Keratinocyte (primary cell): ENCODE data around the genes FOXI1 and RANBP17.

DNA sequence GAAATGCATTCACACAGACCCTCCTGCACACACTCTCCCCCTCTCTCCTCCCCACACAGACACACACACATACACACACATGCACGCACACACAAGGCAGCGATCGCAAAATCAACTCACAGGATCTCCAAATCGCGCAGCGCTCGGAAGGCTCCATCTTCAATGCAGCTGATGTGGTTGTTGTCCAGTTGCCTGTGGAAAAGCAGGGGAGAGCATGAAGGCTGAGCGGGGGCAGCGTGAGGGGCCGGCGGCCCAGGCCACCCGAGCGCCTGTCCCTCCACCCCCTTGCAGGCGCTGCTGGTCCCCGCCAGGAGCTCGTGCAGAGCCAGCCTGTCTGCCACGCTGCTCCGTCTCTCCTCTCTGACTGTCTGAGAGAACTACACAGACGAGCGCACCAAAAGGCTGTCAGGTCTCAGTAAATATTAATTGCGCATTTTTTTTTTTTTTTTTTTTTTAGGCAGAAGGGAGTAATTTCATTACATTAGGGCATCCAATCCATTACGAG is 265.3 kb upstream of the PANK3 start:
CAGE:
- cytosol, long polyA minus RNA, result no peak
- cytosol, long polyA plus RNA, result no peak
- long polyA plus RNA, result no peak
- nucleus, long polyA minus RNA, result no peak
- nucleus, long polyA plus RNA, result no peak

DNA sequence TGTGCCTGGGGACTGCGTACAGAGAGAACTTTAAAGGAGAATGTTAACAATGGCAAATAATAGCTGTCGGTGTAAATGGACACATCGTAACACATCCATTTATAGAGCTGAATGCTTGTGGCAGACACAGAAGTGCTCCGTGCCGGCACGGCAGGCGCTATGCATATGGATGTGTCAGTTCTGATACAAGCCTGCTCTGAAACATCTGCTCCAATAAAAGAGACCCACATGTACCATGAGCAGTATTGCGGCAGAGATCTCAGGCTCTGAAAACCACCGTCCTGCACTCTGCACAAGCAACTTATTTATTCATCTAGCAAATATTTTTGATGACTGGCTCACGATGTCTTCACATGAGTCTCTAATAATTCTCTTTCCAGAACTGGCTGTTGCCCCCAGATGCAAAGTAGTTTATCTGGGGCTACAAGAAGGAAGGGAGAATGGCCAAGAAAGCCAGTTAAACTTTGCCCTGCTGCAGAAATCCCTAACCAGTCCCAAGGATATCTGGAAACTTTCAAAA is 290.8 kb upstream of the PANK3 start:
CAGE:
- cytosol, long polyA minus RNA, result no peak
- cytosol, long polyA plus RNA, result no peak
- long polyA plus RNA, result no peak
- nucleus, long polyA minus RNA, result no peak
- nucleus, long polyA plus RNA, result no peak

GRCh38 chr5:169300373-169300663 is 621 bp downstream of the SLIT3 start:
CAGE:
- cytosol, long polyA minus RNA, result no peak
- cytosol, long polyA plus RNA, result no peak
- long polyA plus RNA, result no peak
- nucleus, long polyA minus RNA, result no peak
- nucleus, long polyA plus RNA, result no peak

GRCh38 chr5:169970865-169971540 is 9.3 kb downstream of the INSYN2B start:
CAGE:
- cytosol, long polyA minus RNA, result no peak
- cytosol, long polyA plus RNA, result no peak
- long polyA plus RNA, result no peak
- nucleus, long polyA minus RNA, result no peak
- nucleus, long polyA plus RNA, result no peak

CAGE:
- cytosol, long polyA minus RNA, result no peak
- cytosol, long polyA plus RNA, result no peak
- long polyA plus RNA, result no peak
- nucleus, long polyA minus RNA, result no peak
- nucleus, long polyA plus RNA, result no peak
These were observed 16.3 kb upstream of the FOXI1 start for GRCh38 chr5:170089531-170089736.

DNA sequence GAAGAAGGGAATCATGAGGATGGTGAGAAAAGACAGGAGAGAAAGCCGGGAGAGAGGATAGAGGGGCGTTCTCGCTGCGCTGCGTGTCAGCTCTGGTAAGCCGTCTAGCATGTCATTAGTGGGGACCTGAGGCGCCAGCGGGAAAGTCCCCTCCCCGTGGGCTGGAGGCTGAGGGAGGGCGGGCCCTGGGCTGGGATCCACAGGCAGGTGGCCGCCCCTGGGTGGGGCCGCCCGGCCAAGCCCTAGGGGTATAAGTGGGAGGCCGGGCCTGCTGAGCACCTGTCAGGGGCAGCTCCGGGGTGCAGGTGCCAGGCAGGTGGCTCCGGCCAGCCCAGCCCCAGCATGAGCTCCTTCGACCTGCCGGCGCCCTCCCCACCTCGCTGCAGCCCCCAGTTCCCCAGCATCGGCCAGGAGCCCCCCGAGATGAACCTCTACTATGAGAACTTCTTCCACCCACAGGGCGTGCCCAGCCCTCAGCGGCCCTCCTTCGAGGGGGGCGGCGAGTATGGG is at the start of gene FOXI1:
Gene FOXI1, plus strand, starts transcription at position 282 of the 510 bp plus-strand sequence.
CAGE:
- cytosol, long polyA minus RNA, result no peak
- cytosol, long polyA plus RNA, result no peak
- long polyA plus RNA, result no peak
- nucleus, long polyA minus RNA, result no peak
- nucleus, long polyA plus RNA, result no peak

CAGE:
- cytosol, long polyA minus RNA, result no peak
- cytosol, long polyA plus RNA, result no peak
- long polyA plus RNA, result no peak
- nucleus, long polyA minus RNA, result no peak
- nucleus, long polyA plus RNA, result no peak
These were observed 14.1 kb downstream of the LCP2 start for GRCh38 chr5:170283494-170283934.

GRCh38 chr5:170295919-170296197 is 1.7 kb downstream of the LCP2 start:
CAGE:
- cytosol, long polyA minus RNA, result no peak
- cytosol, long polyA plus RNA, result no peak
- long polyA plus RNA, result no peak
- nucleus, long polyA minus RNA, result no peak
- nucleus, long polyA plus RNA, result no peak

CAGE:
- cytosol, long polyA minus RNA, result no peak
- cytosol, long polyA plus RNA, result no peak
- long polyA plus RNA, result no peak
- nucleus, long polyA minus RNA, result no peak
- nucleus, long polyA plus RNA, result no peak
These were observed 5.4 kb upstream of the LCP2 start for GRCh38 chr5:170302713-170303604.

CAGE:
- cytosol, long polyA minus RNA, result no peak
- cytosol, long polyA plus RNA, result no peak
- long polyA plus RNA, result no peak
- nucleus, long polyA minus RNA, result no peak
- nucleus, long polyA plus RNA, result no peak
These were observed 755 bp downstream of the KCNMB1 start for GRCh38 chr5:170388408-170388816.

DNA sequence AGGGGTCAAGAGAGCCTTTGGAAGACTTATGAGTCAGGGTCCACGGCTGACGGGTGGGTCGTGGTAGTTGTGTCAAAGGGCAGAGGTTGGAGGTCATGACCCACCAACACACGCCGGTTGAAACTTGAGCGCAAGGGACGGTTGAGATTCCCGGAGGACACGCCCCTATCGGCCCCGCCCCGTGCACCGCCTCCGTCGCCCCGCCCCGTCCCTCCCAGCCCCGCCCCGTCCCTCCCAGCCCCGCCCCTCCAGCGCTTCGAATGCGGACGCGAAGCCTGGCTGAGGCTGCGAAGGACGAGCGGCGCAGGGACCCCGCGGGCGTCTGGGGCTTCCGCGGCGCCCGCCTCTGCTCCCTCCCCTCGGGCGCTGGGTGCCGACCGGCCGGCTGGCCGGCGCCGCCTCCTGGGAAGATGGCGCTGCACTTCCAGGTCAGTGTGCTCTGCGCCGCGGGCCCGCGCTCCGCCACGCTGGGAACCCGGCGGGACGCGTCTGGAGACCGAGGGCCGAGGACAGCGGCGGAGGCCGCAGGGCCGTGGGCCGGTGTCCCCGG is at the start of gene RANBP17:
Gene RANBP17, plus strand, starts transcription at position 395 of the 550 bp plus-strand sequence.
CAGE:
- cytosol, long polyA minus RNA, result no peak
- cytosol, long polyA plus RNA, result no peak
- long polyA plus RNA, result no peak
- nucleus, long polyA minus RNA, result no peak
- nucleus, long polyA plus RNA, result start-site peak on the plus strand centred at position 321 of the sequence, 169 bp wide, 13 and 13 reads in 2 replicates

CAGE:
- cytosol, long polyA minus RNA, result no peak
- cytosol, long polyA plus RNA, result no peak
- long polyA plus RNA, result no peak
- nucleus, long polyA minus RNA, result no peak
- nucleus, long polyA plus RNA, result no peak
These were observed 73.7 kb downstream of the FGF18 start for GRCh38 chr5:171493012-171493590.

DNA sequence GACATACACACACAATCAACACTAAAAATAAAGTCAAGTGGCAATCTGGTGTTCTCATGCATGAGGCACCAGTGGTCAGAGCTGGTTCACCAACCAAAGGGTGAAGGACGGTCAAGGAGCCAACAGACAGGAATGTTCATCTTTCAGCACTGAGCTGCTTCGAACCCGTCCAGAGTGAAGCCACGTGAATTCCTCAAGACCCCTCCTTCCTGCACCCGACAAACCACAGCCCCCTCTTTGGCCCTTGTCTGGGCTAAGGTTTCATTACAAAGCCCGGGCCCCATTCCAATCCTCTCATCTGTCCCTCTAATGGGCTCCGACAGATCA is 84.5 kb upstream of the SMIM23 start:
CAGE:
- cytosol, long polyA minus RNA, result no peak
- cytosol, long polyA plus RNA, result no peak
- long polyA plus RNA, result no peak
- nucleus, long polyA minus RNA, result no peak
- nucleus, long polyA plus RNA, result no peak

CAGE:
- cytosol, long polyA minus RNA, result no peak
- cytosol, long polyA plus RNA, result no peak
- long polyA plus RNA, result no peak
- nucleus, long polyA minus RNA, result no peak
- nucleus, long polyA plus RNA, result no peak
These were observed 69.8 kb downstream of the STK10 start for GRCh38 chr5:172118099-172118822.

GRCh38 chr5:172188443-172188996 is 496 bp upstream of the STK10 start:
CAGE:
- cytosol, long polyA minus RNA, result no peak
- cytosol, long polyA plus RNA, result no peak
- long polyA plus RNA, result no peak
- nucleus, long polyA minus RNA, result no peak
- nucleus, long polyA plus RNA, result no peak

DNA sequence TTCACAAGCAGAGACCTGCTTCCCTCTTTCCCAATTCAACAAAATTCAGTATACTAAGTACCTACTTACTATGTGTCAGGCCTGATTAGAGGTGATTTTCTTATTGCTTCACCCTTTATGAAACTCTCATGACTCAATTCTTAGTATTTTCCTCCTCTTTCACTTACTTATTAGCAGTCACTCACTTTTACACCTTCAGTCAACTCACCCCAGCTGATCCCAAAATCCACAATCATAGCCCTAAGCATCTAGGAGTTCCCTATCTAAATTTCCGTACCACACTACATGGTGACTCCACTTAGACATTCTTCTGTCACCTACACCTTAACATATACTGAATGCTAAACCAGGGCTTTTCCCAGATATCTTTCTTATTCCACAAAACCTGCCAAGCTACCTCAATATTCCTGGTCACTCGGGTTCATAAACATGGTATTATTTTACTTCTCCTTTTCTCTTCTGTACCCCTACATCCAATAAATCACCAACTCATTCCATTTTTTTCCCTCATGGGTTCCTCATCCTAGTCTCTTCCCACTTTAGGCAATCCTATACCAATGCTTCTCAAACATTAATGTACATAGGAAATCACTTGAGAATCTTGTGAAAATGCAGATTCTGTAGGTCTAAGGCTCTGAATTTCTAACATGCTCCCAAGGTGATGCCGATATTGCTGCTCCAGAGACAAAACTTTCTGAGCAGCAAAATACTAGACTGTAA is 7.9 kb downstream of the UBTD2 start:
CAGE:
- cytosol, long polyA minus RNA, result no peak
- cytosol, long polyA plus RNA, result no peak
- long polyA plus RNA, result no peak
- nucleus, long polyA minus RNA, result no peak
- nucleus, long polyA plus RNA, result no peak

CAGE:
- cytosol, long polyA minus RNA, result no peak
- cytosol, long polyA plus RNA, result no peak
- long polyA plus RNA, result no peak
- nucleus, long polyA minus RNA, result no peak
- nucleus, long polyA plus RNA, result no peak
These were observed 72.6 kb downstream of the SH3PXD2B start for GRCh38 chr5:172381485-172382423.

DNA sequence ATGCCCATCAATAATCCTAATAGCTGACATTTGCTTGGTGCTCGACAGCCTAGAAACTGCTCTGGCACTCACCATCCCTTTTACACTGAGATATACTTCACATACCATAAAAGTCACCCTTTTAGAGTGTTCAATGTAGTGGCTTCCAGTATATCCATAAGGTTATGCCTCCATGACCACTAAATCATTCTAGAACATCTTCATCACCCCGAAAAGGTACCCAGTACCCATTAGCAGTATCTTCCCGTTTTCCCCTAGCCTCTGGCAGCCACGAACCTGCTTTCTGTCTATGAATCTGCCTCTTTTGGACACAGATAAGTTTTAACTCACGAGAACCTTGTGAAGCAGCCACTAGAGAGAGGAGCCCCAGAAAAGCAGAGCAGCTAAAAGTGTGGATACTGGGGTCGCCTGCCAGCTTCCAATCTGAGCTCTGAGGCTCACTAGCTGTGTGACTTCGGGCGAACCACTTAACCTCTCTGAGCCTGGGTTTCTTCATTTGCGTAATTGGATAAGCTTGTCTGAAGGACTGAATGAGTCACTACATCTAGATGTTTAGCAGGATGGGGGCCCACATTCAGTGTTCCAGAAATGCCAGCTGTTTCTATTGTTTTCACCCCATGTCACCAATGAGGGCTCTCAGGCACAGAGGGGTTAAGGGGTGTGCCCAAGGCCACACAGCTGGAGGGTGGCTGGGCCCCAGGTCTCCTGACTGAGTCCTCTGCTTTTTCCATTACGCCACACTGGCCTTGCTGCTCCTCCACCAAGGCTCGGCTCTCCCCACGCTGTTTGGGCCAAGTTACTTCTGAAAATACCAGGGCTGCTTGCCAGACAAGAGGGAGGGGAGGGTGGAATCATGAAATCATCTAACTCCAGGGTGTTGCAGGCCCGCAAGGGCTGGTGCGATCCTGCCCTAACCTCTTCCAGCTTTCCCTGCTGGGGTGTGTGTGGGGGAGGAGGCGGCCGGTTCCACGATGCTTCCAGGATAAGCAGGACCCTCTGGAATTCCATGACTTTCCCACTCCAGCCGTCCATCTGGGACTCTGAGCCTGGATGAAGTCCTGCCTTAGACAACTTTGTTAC is 36.3 kb downstream of the SH3PXD2B start:
CAGE:
- cytosol, long polyA minus RNA, result no peak
- cytosol, long polyA plus RNA, result no peak
- long polyA plus RNA, result no peak
- nucleus, long polyA minus RNA, result no peak
- nucleus, long polyA plus RNA, result no peak

CAGE:
- cytosol, long polyA minus RNA, result no peak
- cytosol, long polyA plus RNA, result no peak
- long polyA plus RNA, result no peak
- nucleus, long polyA minus RNA, result no peak
- nucleus, long polyA plus RNA, result no peak
These were observed 2.6 kb downstream of the SH3PXD2B start for GRCh38 chr5:172451597-172452262.

DNA sequence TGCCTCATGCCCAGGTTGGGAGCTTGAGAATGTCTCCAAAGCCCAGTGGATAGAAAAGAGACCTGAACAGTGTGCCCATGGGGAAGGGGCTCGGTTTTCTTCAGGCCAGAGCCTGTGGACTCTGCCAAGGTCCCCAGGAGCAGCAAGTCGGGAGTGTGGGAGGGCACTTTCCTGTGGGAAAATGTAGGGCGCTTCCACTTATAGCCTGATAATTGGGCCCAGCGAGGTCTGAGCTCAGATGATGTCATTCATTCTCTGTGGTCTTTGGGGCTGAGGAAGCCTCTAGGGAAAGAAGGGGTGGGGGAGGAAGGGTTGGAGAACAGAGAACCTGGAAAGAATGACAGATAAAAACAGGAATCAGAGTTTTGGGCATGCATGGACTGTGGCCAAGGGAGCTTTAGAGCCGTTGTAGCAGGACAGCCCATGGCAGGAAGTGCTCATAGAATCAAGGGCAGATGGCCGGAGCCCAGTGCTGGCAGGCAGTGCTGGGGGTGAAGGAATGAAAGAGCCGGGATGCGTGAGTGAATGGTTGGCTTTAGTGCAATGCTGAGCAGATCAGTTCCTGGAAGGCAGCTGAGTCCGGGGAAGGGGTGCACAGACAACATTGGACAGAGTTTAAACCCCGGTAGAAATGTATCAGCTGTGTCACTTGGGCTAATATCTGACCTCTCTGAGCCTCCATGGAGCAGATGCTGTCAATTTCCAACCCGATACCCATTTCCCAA is 42.6 kb upstream of the SH3PXD2B start:
CAGE:
- cytosol, long polyA minus RNA, result no peak
- cytosol, long polyA plus RNA, result no peak
- long polyA plus RNA, result no peak
- nucleus, long polyA minus RNA, result no peak
- nucleus, long polyA plus RNA, result no peak